CD14-positive monocyte (primary cell): Measurements from ENCODE around the gene SLC12A3.

- CAGE, long polyA plus RNA, result no peak
Measured at GRCh38 chr16:56670025-56670544, 471 bp downstream of the MT1H start.

DNA sequence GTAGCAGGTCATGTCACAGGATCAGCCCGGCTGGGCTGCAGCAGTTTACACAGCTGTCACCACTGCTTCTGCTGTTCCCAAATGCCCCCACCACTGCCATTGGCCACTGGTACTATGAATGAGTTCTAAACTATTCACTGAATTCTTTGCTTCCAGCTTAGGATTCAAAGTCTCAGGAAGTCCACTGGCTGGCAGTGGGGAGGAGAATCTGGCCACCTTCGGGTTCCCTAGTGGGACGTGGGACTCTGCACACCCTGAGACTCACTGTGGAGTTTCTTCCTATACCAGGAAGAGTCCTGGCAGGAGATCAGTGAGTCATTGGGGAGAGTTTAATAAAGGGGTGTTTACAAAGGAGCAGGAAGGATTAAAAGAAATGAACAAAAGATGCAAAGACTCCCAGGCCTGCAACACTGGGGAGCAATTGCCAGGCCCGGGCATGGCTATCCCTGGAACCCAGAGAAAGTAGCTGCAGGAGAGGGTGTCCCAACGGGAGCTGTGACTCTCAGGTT is 7.0 kb downstream of the MT1X start:
- CAGE, long polyA plus RNA, result no peak

DNA sequence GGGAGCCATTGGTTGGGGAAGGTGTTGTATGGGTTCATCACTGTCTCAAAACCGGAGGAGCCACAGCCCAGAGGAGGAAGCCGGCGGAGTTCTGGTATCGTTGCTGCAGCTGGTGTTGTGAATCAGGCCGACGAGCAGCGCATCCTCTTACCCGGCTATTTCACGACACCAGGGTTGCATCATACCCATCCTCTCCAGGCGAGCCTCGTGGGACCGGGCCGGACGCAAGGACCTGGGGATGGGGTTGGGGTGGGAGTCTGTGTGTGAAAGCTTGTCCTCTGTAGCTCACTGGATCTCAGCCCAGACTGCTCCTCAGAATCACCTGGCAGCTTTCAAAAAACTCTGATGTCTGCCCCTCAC is 6.6 kb upstream of the SLC12A3 start:
- CAGE, long polyA plus RNA, result no peak

GRCh38 chr16:56860476-56860888 is 4.5 kb upstream of the SLC12A3 start:
- CAGE, long polyA plus RNA, result no peak

DNA sequence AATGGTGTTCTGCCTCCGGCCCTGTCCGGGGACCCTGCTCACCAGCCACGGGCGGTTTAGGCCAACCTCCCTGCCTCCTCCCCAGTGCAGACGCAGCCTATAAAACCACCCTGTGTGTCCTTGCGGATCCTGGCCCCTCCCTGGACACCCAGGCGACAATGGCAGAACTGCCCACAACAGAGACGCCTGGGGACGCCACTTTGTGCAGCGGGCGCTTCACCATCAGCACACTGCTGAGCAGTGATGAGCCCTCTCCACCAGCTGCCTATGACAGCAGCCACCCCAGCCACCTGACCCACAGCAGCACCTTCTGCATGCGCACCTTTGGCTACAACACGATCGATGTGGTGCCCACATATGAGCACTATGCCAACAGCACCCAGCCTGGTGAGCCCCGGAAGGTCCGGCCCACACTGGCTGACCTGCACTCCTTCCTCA is at the start of gene SLC12A3:
TSS of gene SLC12A3 (plus strand) at position 130 of the 438 bp plus-strand sequence.
- CAGE, long polyA plus RNA, result no peak

- CAGE, long polyA plus RNA, result no peak
Measured at GRCh38 chr16:56909609-56909926, 22.4 kb upstream of the HERPUD1 start.

GRCh38 chr16:56915765-56916264 is 16.1 kb upstream of the HERPUD1 start:
- CAGE, long polyA plus RNA, result no peak

GRCh38 chr16:56930929-56932018 is 668 bp upstream of the HERPUD1 start:
- CAGE, long polyA plus RNA, result no peak

GRCh38 chr16:57023387-57024056 is 34.2 kb downstream of the NLRC5 start:
- CAGE, long polyA plus RNA, result no peak

DNA sequence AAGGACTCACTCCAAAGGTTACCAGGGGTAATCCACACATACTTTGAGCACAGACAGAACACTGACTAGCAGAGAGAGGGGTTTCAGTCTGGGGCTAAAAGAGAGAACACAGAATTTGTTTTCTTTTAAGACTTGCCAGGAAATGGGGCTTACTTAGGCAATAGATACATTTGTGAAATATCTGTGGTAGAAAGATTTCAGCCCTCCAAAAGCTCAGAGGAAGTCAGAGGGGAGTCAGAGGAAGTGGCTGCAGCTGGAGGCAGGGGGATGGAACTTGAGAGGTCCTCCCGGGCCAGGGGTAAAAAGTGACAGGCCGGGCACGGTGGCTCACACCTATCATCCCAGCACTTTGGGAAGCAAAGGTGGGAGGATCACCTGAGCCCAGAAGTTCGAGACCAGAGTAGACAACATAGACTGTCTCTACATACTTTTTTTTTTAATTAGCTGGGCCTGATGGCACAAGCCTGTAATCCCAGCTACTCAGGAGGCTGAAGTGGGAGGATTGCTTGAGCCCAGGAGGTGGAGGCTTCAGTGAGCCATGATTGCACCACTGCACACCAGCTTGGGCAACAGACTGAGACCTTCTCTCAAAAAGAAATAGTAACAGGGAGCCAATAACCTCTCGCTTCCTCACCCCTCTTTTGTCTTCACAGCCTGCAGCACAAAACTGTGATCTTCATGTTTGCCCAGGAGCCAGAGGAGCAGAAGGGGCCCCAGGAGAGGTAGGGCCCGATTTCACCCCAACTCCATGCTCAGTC is 50.0 kb downstream of the NLRC5 start:
- CAGE, long polyA plus RNA, result no peak

DNA sequence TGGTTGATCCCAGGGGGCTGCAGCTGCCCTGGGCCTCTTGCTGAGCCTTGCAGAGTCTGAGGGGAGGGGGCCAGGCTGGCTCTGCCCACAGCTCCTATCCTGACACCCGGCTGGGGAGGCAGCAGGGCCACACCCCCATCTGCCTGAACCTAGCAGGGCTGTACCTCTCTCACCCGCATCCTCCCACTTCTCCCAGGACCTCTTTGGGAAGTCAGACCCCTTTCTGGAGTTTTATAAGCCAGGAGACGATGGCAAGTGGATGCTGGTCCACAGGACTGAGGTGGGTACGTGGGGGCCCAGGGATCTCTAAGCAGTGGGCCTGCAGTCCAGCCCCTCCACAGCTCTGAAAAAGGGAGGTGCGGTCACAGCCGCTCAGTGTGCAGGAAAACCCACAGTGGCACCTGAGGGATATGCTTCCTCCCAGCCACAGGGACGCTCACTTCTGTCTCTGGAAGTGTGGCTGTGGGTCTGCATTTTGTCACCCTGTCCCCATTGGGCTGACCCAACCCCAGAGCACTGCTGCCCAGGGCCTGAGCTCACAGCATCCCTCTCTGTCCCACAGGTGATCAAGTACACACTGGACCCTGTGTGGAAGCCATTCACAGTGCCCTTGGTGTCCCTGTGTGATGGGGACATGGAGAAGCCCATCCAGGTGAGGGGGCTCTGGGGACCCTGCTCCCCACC is 26.8 kb downstream of the CPNE2 start:
- CAGE, long polyA plus RNA, result no peak

DNA sequence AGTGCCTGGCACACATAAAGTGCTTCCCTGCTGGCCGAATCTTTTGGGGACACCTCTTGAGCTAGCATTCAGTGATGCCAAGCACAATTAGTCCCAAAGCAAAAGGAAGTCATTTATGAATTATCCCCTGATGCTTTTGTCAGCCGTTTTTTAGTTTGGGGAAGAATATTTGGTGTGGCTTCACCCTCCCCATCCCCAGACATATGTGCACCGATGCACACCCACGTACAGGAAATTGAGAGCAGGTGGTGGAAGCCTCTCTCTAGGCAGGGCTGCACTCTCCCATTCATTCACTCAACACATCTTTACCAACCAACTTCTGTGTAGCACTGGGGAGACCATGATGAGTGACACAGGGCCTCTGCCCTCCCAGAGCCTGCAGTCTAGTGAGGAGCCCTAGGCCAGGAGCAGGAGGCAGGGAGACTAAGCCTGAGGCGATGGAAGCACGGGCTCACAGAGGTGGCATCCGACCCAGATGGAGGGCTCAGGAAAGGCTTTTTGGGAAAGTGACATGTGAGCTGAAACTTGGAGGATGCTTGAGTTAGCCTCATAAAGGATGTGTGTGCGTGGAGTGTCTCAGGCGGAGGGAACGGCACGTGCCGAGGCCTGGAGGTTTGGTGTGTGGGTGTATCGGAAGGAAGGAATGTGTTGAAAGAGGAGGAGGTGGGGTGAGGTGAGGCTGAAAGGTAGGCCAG is 43.9 kb downstream of the PSME3IP1 start:
- CAGE, long polyA plus RNA, result no peak

DNA sequence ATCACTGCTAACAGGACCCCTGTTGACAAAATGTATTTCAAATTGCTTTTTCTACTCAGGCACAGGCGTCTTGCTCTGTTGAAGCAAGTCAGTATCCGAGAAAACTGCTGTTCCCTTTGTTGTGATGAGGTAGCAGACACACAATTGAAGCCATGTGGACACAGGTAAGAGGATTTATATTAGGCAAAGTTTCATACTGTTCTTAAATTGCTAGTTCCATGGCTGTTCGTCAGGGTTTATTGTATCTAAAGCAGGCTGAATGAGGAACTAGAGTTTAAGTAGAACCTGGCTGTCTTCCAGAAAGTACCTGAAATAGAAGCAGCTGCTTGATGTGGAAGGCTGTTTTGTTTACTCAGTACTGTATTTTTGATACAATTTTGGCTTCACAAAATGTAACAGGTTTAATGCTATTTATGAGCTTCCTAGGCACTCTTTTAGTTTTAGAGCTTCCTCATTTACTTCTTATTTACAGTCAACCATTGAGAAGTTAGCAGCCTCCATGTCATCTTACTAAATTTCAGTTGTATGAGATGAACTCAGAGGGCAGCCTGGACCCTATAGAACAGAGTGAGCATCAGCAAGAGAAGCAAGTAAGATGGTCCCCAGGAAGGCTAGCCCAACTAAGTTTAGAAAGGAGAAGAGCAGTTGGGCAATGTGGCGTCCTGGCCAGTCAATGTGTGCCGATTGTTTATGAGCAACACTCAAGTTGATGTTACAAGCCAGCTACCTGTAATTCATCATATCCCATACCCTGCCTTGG is 9.8 kb upstream of the ARL2BP start:
- CAGE, long polyA plus RNA, result no peak

DNA sequence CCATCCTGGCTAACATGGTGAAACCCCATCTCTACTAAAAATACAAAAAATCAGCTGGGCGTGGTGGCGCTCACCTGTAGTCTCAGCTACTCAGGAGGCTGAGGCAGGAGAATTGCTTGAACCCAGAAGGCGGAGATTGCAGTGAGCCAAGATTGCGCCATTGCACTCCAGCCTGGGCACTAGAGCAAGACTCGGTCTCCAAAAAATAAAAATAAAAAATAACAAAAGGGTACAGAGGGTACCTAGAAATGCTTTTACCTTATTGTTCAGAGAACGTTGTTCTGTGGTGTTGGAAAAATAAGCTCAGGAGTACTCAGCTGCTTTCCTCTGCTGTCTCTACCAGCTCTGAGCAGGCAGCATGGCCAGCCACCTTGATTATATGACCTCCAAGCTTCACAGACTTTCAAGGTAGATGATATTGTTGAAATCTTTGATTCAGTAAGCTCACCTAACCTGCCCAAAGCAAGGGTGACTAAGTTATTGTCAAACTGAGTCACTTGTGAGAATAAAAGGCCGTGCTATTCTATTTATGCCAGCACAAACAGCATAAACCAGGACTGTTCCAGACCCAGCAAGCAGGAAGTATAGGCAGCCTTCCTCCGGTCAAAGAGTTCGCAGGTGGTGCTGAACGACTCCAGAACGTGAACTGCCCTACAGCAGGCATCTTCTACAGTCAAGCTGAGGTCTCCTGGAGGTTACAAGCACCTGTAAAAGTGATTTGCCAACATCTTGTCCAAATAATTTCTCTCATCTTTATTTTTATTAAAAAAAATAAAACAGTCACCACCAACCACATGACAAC is 10.5 kb downstream of the ARL2BP start:
- CAGE, long polyA plus RNA, result no peak

DNA sequence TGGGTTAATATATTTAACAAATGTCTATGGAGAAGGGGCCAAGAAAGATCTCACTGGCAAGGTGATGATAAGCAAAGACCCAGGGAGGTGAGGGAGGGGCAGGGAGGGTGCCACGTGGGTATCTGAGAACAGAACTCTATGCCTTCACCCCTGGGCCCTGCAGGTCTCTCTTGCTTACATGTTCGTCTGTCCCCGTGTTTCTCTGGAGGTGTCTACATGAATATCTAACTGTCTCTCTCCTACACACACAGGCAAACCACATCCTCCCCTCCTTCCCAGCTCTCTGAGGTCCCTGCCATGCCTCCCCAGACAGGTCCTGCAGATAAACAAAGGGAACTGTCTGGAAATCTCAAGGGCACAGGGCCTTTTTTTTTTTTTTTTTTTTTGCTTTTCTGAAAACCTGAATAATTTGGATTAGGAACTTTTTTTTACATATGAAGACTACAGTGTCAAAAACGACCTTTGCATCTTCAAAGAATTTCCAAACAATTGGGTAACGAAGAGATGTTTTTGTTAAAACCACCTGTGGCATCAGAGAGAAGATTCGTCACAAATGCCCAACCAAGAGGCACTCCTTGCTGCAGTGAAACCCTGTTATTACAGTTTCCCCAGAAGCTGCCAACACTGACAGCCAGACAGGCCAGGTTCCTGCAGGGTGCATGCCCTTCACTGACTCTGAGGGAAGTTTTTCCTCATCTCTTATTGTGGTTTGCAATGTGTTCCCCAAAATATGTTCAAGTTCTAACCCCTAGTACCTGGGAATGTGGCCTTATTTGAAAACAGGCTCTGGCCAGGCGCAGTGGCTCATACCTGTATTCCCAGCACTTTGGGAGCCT is 17.8 kb downstream of the PLLP start:
- CAGE, long polyA plus RNA, result no peak

- CAGE, long polyA plus RNA, result no peak
Measured at GRCh38 chr16:57417955-57418505, 13.5 kb downstream of the CCL17 start.

DNA sequence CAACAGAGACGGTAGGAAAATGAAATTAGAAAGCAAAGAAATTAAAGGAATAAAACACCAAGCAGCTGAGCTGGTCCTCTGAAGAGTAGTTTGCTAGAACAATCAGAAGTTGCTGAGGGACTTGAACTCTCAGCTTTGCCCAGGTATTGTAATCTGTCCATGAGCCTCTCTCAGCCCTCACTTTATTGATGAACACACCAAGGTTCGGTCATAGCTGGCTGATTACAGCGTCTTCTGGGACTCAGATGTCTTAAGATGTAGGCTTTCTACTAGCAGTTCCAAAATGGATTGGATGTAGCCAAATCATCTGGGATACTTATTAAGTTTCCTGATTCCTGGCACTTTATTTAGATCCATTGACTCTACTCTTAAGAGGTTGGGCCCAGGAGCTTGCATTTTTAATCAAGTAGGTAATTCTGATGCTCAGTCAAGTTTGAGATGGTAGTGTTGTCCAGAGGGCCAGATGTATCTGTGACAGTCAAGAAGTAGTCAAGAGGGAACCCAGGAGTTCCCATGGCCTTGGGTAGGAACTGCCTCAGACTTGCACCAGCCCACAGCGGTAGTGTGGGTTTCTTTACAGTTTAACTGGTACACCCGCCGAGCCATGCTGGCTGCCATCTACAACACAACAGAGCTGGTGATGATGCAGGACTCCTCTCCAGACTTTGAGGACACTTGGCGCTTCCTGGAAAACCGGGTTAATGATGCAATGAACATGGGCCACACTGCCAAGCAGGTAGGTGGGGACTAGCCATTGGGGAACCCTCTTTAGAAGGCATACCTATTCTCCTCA is 3.3 kb upstream of the POLR2C start:
- CAGE, long polyA plus RNA, result no peak

GRCh38 chr16:57528718-57529776 is 7.3 kb downstream of the CCDC102A start:
- CAGE, long polyA plus RNA, result no peak

DNA sequence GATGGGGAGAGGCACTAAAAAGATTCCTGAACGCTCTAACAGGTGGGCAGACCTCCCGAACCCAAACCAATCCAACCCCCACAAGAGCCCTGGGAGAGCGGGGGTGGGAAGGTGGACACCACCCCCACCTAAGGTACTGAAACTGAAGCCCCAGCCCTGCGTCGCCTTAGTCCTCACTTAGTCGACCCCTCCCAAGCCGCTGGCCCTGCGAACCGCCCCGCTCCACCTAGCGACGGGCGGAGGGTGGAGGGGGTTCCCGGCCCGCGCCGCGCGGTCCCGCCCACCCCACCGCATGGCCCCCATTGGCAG is 639 bp downstream of the CCDC102A start:
- CAGE, long polyA plus RNA, result no peak

- CAGE, long polyA plus RNA, result no peak
Measured at GRCh38 chr16:57601738-57602612, 26.5 kb upstream of the ADGRG1 start.